Vein endothelial cell (primary cell): ENCODE data around the genes PAF1, ZFP36 and ZNF780B.

DNA sequence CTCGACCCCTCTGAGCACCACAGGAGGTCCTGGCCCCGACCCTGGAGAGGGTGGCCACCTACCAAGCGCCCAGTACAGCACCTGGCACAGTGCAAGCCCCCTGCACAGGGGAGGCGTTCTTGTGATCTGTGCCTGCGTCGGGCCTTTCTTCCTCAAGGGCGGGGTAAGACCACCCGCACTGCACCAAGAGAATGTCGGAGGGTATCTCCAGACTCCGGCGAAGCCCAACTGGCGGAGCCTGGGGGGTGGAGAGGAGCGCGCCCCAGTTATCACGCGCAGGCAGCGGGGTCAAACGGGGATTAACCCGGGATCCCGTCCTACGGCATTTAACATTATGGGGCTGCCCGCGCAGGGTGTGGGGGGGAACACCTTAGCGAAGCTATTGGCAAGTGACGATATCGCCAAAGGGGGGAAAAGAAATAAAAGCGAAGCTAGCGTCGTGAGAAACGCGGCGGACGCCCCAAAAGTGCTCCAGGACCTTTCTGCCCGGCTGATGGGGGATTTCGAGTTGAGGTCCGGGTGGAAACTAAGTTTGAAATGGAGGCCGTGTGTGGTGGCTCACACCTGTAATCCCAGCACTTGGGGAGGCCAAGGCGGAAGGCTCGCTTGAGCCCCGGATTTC is 1.4 kb upstream of the HNRNPL start:
- CAGE, long polyA plus RNA = no peak

DNA sequence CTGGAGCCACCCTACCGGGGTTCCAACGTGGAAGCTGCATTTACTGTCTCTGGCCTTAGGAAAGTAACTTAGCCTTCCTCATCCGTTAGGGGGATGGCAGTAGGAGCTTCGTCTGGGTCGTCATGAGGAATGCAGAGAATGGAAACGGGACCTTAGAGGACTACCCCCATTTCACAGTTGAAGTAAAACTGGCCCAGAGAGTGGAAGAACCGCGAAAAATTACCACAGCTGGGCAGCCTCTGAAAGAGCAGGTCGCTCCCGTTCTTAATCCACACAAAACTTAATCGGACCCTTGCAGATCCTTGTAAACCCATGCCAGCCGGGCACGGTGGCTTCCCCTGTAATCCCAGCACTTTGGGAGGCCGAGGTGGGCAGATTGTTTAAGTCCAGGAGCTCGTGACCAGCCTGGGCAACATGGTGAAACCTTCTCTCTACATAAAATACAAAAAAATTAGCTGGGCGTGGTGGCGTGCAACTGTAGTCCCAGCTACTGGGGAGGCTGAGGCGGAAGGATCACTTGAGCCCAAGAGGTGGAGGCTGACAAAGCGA is 3.1 kb upstream of the HNRNPL start:
- CAGE, long polyA plus RNA = no peak

GRCh38 chr19:38974942-38975101 is 720 bp downstream of the FBXO17 start:
- CAGE, long polyA plus RNA = no peak

- CAGE, long polyA plus RNA = no peak
Measured at GRCh38 chr19:39160489-39161275, 35.1 kb downstream of the PAK4 start.

- CAGE, long polyA plus RNA = no peak
Measured at GRCh38 chr19:39198699-39199530, 2.2 kb downstream of the NCCRP1 start.

DNA sequence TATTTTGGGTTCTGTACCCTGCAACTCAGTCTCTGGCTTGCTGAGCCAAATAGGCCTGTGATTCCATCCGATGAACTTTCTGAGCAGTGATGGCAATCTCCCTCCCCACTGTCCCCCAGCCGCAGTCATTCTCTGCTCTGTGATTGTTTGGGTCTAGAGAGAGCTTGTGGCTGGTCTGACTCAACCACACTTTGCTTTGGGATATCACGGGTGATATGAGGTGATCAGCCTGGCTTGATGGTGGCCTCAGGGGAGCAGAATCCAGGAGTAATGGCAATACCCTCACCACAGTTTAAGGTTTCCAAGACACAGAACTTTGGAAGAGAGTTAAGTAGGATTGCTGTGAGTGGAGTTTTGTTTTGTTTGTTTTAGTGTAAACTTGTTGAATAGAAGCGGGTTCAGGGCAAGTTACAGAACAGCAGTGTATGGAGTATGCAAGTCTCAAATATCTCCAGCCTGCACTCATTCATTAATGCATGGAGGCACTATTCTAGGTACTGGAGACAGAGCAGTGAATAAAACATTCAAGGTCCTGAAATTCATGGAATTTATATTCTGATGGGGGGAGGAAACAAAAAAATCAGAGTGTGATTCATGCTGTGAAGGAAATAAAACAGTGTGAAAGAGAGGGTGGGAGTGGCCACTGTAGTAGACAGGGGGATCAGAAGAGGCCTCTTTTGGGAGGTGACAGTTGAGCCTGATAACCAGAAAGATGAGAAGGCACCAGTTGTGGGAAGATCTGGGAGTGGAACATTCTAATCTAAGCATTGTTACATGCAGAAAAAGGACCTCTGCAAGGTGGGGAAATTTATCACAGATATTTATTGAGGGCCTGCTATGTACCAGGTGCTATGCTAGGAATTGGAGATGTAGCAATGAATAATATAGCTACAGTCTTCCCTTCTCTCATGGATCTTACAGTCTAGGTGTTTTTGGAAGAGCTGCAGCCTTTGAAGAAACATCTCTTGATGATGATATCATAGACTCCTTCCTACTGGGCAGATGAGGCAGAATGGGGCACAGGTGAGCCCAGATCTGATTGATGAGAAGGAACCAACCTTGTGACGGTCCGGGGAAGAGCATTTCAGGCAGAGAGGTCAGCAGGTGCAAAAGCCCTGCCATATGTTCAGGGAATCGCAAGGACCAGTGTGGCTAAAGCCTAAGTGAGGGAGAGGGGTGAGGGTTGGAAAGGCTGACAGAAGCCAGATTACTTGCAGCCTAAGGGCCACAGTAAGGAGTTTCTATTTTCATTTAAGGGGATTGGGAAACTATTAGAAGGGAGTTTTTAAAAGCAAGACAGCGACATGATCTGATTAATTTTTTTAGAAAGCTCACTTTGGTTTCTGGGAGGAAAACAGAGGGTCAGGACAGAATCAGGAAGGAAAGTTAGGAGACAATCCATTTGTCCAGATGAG is 5.7 kb downstream of the SAMD4B start:
- CAGE, long polyA plus RNA = no peak

GRCh38 chr19:39390419-39391279 is at the start of gene PAF1:
Gene PAF1 (minus strand): TSS chr19:39391106.
- CAGE, long polyA plus RNA = no peak

DNA sequence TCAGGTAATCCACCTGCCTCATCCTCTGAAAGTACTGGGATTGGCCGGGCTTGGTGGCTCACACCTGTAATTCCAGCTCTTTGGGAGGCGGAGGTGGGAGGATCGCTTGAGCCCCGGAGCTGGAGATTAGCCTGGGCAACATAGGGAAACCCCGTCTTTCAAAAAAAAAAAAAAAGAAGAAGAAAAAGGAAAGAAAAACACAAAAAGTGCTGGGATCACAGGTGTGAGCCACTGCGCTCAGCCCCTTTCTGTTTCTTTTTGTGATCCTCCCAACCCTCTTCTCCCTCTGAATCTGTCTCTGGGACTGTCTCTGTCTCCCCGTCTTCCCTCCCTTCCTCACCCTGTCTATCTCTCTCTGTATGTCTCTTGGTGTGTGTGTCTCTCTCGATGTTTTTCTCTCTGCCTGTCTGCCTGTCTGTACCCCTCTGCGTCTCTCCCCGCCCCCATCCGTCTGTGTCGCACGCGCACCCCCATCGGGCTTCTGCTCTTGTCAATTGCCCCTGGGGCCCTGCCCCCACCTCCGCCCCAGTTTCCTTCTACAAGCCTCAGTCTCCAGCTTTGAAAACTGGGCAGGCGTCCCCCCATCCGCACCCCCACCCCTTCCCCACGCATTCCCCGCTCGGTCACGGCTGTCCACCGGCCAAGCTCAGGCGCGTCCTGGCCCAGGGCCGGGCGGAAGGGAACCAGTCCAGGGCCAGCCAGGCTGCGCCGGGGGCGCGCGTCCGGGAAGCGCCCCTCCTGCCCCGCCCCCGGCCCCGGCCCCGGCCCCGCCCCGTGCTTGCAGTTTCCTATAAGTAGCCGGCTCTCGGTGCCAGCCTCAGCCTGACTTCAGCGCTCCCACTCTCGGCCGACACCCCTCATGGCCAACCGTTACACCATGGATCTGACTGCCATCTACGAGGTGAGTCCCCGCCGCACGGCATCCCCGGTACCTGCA is at the start of gene ZFP36:
ZFP36 (plus strand) TSS at position 820 of the 937 bp plus-strand sequence.
- CAGE, long polyA plus RNA = no peak

DNA sequence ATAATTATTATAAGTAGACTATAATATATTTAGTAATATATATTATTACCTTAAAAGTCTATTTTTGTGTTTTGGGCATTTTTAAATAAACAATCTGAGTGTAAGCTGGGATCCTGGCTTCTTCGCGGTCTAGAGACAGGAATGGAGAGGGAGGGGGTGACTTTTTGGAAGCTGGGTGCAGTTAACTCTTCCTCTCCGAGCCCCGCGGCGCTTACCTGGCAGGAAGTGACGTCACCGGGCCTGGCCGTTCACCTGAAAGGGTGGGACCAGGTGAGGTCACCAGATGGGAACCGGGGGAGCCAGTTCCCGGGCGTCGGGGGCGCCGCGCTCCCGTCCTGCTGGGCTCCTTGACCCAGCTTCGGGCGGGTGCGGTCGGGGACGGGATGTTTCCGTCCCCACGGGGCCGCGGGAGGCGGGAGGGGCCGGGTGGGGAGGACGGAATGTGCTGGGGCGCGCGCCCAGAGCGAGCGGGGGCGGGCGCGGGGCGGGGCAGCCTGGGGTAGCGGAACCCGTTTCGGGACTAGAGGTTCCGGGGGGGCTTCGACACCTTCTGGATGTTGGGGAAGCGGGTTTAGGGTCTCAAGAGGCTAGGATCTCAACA is 2.8 kb downstream of the ZFP36 start:
- CAGE, long polyA plus RNA = no peak

GRCh38 chr19:39432914-39433837 is 2.6 kb downstream of the RPS16 start:
- CAGE, long polyA plus RNA = no peak

GRCh38 chr19:39481405-39482141 is 935 bp downstream of the TIMM50 start:
- CAGE, long polyA plus RNA = no peak

DNA sequence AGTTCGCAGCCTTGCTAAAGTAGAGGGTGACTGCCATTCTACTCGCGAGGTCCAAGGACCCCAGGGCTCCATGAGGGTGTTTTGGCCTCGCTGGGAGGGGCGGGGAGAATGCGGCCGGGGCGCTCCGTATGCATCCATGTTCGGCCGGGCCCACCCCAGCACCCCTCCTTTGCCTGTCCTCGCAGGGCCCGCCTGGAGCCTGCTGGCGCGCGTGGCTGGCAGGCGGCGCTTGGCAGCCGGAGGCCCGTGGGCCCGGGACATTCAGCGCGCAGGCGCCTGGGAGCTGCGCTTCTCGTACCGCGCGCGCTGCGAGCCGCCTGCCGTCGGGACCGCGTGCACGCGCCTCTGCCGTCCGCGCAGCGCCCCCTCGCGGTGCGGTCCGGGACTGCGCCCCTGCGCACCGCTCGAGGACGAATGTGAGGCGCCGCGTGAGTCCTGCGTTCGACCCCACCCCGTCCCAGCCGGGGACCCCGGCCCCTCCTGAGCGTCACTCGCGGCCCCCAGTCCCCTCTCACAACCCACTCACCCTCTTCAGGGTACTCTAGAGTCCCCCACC is 4.0 kb downstream of the DLL3 start:
- CAGE, long polyA plus RNA = no peak

GRCh38 chr19:40055483-40056645 is at the start of gene ZNF780B:
Gene ZNF780B (minus strand): TSS chr19:40056231.
- CAGE, long polyA plus RNA = no peak

DNA sequence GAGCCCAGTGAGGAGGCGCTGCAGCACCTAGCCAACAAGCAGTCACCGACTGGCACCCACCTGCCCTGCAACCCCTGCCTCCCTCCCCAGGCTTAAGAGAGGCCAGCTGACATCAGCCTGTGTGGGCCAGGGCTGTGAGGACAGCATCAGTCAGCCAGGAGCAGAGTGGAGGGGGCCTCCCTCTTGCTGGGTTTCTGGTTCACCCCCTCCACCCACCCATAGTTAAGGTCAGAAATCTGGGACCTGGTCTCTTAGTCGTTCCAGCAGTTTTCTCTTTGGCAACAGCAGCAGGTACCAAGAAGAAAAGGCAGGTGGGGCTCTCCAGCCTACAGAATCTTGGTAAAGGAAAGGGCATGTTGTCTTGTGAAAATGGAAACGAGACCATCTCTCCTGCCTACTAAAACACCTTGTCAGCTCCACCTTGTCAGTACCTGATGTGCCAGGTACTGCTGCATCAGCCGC is 25.6 kb upstream of the CCNP start:
- CAGE, long polyA plus RNA = no peak

DNA sequence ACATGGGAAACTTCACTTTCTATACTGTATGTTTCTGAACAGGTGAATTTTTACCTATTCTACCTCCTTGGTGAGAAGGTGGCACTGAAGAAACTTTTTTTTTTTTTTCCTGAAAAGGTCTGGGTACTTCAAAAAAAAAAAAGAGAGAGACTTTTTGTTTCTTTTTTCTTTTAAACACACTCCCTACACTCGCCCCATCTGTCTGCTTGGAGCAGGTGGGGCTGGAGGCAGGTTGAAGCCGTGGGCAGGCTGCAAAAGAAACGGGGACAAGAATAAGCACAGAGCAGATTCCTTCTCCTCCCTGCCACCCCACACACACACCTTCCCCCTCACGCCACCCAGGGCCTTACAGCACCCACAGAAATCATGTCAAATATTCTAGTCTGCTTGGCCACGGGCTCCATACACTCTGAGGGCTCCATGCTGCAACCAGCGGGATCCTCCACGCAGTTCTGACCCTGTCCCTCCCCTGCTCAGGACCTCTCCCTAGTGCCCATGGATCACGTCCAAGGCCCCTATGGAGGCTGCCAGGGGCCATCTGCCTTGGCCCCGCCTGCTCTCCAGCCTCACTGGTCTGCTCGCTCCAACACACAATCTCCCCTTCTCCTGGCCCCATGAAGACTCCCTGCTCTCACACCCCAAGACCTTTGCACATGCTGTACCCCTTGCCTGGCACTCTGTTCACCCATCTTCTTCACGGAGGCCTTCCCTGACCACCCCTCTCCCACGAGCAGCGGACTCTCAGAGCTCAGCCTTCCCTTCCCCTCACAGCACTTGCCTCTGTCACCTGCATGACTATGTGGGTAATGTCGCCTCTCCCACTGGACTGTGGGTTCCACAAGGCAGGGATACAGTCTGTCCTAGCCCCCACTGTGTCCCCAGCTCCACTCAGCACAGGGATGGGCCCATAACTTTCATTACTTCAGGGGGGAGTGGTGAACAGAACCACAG is 11.5 kb downstream of the AKT2 start:
- CAGE, long polyA plus RNA = no peak

GRCh38 chr19:40358565-40359135 is 10.2 kb downstream of the PLD3 start:
- CAGE, long polyA plus RNA = no peak

DNA sequence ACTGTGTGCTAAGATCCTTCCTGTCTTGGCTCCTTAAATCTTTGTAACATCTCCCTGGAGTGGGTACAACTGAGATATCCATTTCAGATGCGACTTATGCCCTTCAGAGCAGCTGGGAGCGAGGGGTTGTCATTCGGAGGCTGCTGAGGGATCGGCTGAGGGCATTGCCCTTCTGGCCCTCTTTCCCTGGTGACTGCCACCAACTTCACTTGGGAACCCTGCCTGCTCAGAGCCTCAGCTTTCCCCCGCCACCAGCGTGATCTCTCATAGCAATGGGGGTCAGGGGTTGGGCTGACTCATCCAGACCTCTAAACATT is 1.3 kb downstream of the PRX start:
- CAGE, long polyA plus RNA = no peak

GRCh38 chr19:40443805-40443954 is 455 bp downstream of the SERTAD3 start:
- CAGE, long polyA plus RNA = no peak

- CAGE, long polyA plus RNA = no peak
Measured at GRCh38 chr19:40619682-40620533, 18.7 kb downstream of the LTBP4 start.

DNA sequence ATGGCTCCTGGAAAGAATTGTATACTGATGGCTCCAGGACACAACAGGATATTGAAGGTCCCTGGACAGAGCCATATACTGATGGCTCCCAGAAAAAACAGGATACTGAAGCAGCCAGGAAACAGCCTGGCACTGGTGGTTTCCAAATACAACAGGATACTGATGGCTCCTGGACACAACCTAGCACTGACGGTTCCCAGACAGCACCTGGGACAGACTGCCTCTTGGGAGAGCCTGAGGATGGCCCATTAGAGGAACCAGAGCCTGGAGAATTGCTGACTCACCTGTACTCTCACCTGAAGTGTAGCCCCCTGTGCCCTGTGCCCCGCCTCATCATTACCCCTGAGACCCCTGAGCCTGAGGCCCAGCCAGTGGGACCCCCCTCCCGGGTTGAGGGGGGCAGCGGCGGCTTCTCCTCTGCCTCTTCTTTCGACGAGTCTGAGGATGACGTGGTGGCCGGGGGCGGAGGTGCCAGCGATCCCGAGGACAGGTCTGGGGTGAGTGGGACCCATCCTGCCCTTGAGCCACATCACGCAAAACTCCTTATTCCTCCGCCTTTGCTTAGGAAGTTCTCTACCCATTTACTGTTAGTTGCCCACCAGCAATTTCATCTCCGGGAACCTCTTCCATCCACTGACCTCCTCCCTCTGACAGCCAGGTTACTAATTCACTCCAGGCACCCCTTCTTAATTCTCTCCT is 1.0 kb downstream of the ITPKC start:
- CAGE, long polyA plus RNA = no peak